Urinary bladder (tissue), 3 donors: ENCODE measurements around the gene CREG2.

DNA sequence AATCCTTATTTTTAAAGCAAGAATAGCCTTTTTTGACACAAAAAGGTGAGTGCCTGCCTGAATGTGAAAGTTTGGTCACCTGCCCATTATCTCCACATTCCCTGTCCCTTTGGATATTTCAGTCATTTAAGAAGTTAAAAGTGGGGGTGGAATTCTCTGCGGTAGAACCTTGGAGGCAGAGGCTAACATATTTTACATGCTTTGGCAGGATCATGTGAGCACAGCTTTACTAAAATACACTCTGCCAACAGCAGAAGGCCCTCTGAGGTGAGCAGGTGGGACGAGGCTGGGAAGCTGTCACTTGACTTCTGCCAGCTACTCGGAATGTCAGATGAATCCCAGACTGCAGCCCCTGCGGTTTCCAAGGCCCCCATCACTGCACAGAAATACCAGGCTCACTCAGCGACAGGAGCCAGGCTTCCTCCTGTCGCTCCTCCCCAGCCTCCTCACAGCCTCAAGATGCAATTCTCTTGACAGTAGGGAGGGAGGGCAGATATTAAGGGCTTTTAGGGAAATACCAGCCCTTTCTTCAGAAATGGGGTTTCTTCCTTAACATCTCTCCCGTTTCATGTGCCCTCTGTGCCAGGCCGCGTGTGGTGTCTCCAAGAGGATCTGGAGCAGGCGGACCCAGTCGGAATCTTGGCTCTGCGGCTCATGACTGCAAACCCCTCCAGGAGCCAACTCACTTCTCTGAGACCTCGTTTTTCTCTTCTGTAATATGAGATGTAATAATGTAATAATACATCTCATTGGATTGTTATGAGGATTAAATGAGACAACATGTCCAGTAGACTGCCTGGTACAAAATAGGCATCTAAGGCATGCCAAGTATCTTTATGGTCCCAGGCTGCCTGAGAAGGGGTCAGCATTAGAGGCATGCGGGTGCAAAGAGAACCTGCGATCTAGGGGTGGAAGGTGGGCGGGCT, 221.1 kb upstream of the REV1 start:
- PRO-cap = no peak
- RAMPAGE, long total RNA = no peak

DNA sequence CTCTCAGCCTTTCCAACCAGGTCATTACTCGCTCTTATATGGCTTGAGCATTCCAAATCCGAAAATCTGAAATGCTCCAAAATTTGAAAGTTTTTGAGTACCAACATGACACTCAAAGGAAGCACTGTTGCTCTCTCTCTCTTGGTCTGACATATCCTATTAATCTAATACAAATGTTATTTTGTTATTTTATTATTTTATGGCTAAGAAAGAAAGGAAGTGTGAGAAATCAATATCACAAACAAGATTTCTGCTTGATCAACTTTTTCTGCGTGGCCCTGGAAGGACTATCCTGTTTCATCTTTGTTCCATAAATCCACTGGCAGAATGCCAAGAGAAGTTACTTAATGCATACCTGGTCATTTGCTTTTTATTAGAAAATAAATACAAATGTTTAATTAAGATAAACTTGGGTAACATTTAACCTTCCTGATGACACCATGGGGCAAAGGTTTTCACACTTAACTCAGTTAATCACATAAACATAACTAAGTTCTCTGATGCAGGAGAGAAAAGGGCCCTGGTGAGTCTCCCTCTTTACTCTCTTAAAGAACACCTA, 203.4 kb downstream of the AFF3 start:
- PRO-cap = no peak
- RAMPAGE, long total RNA = no peak

DNA sequence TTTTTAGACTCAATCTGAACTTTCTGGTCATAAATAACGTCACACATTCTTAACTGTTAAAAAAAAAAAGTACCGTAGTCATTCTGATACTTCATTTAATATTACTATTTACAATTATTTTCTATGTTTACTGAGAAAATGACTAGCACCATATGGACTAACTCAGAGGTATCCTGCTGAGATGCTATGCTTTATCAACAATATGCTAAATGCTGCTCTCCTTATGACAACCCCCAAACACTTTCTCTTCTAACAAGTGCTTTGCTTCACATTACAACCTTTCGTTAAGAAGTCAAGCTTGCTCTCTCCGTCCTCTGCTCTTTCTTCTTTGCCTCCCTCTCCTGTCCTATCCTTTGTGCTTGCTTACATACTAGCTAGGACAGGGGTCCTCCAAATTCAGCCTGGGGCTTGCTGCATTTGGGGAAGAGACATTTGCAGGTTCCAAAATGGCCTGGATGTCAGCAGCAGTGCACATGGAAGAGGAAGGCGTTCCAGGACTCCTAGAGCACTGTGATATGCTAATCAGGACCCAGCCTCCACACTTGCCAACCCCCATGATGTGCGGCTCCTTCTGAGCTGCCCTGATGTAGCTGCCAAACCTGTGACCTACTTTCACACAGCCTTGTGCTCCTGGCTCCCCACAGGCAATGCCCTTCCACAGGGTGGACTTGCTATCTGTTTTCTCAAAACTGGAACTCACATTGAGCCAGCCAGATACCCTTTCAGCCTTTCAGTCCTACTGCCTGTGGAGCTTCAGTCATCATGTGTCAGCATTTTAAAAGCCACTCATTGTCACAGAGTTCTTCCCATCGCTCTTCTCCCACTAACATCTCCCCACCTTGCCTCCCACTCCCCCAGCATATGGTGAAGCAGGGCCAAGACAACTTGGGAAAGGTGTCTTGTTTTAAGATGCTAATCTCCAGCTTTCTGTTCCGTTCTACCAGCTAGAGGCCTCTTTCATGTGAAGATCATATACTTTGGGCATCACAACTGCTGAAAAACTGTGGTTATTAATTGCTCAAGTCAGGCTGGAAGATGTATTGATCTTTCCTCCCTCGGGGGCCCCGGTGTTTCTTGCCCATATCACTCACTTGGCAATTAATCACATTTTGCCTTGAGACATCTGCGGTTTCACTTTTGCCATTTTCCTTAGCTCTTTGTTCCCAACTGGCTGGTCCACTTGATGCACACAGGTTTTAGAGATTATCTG, 181.7 kb downstream of the AFF3 start:
- PRO-cap = no peak
- RAMPAGE, long total RNA = no peak

DNA sequence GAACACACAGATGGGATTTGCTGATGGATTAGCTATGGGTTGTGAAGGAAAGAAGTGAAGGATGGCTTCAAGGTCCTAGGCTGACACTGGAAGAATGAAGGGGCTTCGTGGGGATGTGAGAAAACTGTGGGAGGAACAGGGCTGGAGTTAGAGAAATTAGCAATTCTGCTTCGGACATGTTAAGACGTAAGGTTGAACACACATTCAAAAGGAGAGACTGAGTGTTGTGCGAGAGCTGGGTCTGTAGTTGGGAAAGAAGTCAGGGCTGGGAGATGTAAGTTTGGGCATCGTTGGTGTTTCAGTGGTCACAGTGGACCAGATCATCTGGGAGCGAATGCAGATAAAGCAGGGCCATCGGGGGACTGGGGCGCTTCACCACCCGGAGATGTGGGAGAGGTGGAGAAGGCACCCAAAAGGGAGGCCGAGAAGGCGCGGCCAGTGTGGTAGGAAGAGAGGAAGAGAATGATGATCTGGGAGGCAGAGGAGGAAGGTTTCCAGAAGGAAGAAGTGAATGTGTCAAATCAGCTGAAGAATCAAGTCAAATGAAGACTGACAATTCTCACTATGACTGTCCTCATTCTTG, 6.4 kb downstream of the AFF3 start:
- PRO-cap = no peak
- RAMPAGE, long total RNA = no peak

- PRO-cap = no peak
- RAMPAGE, long total RNA = no peak
Observed at GRCh38 chr2:100277861-100278293, 44.4 kb downstream of the LONRF2 start.

DNA sequence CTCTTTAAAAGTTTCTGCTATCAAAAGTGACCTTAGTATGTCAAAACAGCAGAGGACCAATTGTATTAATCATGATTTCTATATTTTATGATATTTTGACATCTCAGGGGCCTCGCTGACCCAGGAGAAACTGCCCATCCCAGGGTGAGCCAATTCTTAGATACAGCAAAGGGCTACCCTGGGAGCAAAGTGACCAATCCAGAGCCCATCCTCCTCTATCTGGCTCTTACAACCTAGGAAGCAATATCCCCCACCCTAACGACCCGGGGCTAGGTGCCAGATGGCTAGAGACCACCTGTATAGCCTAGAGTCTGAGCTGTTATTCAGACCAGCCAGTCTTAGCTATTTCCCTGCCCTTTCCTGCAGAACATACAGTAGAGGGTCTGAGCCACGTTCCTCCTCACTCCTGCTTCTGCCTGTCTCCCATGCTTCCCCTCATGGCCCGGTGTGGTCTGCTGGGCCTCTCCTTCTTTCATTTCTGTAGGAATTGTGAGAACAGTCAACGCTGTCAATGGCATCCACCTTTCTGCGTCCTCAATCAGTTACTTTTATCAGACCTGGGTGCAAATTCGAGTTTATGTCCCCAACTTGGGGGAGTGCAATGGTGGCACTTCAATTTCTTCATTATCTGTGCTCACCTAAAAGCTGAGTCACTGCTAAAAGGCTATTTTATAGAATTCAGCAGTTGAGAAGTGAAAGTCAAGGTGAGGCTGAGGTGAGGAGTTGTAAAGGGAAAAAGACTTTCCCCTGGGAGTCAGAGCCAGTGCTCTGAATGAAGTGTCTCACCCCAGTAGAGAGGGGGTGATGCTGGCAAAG, 42.6 kb downstream of the LONRF2 start:
- PRO-cap = no peak
- RAMPAGE, long total RNA = no peak

DNA sequence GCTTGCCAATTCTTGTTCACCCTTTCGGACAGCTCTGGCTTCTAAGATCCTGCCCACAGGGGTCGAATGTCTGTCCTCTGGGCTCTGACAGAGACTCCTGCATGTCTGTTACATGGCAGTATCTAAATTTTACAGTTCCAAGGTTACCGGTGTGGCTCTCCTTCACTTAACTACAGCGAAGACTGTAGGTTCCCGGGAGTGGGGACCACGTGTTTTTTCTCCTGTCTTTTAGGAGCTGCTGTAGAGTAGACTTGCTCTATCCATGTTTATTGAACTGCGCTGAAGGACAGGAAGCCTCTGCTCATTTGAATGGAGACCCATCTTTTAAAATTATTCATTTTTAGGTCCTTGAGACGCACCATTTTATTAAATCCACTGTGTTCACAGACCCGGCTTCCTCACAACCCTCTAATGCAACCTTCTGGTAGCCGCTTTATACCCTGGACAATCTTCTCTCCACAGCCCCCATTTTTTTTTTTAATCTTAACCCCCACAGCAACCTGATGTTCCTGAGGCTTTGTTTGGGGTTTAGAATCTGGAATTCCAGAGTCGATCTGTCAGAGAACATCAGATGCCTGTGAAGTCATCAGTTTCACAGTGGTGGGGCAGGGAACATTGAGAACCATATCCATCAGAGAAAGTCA, 20.3 kb downstream of the NPAS2 start:
- PRO-cap = no peak
- RAMPAGE, long total RNA = no peak

DNA sequence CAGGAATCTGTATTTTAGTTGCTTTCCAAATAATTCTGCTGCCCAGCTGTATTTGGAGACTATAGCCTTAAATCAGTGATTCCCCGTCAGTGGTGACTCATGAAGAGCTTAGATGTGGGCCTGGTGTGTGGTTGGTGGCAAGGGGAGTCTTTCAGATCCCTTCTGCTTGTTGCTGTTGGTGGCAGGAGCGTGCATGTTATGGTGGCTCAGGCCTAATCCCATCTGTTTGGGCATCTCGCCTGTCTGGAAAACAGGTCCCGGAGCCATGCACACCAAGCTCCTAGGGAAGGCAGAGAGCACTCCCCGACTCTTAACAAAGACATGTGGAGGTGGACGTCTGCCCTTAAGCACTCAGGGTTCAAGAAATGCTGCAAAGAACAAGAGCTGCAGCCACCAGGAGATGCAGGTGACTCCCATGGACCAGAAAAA, 56.6 kb downstream of the NPAS2 start:
- PRO-cap = no peak
- RAMPAGE, long total RNA = no peak

DNA sequence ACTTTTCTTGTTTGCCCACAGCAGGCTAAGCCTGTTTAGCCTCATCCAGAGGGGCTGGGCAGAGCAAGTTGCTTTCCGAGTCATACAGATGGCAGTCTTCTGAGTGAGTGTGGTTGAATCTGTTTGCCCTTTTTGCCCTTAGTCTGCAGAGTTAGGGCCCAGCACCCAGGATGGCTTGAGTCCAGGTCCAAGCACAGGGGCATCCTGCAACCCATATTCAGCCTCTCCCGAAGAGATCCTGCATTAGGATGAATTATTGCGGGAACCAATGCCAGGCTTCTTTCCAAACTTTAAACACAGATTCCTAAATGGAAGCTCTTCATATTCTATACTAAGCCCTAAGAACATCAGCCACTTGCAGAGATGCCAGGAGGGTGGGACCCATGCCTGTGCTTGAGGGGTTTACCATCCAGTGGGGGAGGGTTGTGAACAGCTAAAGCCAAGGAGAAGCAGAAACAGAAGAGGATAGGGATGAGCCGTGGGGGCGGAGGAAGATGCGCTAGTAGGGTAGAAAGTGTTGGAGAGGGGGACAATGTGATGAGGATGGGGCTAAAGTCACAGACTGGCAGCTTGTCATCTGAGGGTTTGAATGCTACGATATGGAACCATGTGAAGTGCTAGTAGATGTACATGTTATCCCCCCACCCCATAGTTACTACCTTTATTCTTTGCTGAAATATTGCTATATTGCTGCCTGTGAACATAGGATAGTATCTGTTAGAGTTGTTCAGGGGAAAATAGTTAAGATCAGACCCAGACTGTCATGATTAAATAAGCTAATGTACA, 68.2 kb downstream of the NPAS2 start:
- PRO-cap = no peak
- RAMPAGE, long total RNA = no peak

DNA sequence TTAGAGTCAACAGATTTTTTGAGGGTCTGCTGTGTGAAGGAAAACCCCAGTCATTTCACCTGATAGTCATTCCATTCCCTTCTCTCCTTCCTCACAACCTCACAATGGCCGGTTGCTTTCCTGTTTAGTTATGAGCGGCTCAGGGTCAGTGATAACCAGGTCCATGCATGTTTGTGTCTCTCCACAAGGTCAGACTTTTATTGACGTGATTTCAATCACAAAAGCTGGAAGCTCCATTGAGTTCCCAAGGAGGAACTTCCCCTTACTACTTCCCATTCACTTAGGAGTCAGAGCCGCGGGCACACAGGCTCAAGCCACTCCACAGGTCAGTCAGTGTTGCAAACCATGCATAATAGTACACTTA, 74.3 kb downstream of the NPAS2 start:
- PRO-cap = no peak
- RAMPAGE, long total RNA = no peak

- PRO-cap = no peak
- RAMPAGE, long total RNA = no peak
Observed at GRCh38 chr2:100935359-100936013, 66.6 kb upstream of the RPL31 start.

- PRO-cap = unidirectional peak, plus-strand start at chr2:100978850
- RAMPAGE, long total RNA = no peak
Observed at GRCh38 chr2:100978448-100979157, 23.5 kb upstream of the RPL31 start.

- PRO-cap = unidirectional peak, plus-strand start at chr2:100998434
- RAMPAGE, long total RNA = no peak
Observed at GRCh38 chr2:100998040-100998666, 3.9 kb upstream of the RPL31 start.

- PRO-cap = no peak
- RAMPAGE, long total RNA = no peak
Observed at GRCh38 chr2:101007284-101008536, 5.6 kb downstream of the RPL31 start.

DNA sequence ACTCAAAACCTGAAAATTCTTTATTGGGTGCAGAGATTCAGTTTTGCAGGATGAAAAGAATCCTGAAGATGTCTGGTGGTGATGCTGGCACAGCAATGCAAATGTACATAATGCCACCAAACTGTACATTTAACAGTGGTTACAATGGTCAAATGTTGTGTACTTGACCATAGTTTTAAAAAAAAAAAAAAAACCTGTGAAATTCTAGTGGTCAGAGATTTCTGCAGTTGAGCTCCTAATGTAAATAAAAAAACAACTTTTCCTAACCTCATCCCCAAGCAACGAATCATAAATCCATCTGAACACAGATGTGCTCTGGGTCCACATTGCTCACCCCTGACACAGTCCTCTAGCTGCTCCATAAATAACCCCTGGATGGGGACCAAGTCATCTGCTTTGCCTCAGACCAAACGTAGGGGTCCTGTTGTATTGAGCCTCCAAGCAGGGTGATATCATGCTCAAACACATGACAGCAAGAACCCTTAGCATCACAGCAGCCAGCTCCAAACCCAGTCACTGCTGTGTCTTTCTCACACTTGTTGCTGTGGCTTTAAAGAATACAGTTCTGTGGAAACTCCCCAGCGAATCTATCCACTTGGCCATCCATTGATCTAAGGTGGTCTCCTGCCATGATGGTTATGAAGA, 39.3 kb downstream of the TBC1D8 start:
- PRO-cap = no peak
- RAMPAGE, long total RNA = no peak

- PRO-cap = unidirectional peak, plus-strand start at chr2:101180193
- RAMPAGE, long total RNA = no peak
Observed at GRCh38 chr2:101180057-101180468, 28.9 kb upstream of the TBC1D8 start.

- PRO-cap = no peak
- RAMPAGE, long total RNA = no peak
Observed at GRCh38 chr2:101263679-101264199, 11.1 kb downstream of the CNOT11 start.

DNA sequence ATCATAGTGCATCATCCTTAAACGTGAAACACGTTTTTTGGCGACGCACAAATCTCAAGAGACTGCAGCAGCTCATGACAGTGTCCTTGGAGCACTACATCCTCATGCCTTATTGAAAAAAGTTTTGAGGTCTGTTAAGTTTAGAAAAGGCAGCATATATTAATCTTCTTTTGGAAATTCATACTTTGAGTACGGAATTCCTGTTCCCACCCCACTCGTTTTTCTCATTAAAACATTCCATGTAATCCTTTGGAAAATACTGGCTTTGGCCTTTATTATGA, 15.7 kb downstream of the CNOT11 start:
- PRO-cap = no peak
- RAMPAGE, long total RNA = no peak

DNA sequence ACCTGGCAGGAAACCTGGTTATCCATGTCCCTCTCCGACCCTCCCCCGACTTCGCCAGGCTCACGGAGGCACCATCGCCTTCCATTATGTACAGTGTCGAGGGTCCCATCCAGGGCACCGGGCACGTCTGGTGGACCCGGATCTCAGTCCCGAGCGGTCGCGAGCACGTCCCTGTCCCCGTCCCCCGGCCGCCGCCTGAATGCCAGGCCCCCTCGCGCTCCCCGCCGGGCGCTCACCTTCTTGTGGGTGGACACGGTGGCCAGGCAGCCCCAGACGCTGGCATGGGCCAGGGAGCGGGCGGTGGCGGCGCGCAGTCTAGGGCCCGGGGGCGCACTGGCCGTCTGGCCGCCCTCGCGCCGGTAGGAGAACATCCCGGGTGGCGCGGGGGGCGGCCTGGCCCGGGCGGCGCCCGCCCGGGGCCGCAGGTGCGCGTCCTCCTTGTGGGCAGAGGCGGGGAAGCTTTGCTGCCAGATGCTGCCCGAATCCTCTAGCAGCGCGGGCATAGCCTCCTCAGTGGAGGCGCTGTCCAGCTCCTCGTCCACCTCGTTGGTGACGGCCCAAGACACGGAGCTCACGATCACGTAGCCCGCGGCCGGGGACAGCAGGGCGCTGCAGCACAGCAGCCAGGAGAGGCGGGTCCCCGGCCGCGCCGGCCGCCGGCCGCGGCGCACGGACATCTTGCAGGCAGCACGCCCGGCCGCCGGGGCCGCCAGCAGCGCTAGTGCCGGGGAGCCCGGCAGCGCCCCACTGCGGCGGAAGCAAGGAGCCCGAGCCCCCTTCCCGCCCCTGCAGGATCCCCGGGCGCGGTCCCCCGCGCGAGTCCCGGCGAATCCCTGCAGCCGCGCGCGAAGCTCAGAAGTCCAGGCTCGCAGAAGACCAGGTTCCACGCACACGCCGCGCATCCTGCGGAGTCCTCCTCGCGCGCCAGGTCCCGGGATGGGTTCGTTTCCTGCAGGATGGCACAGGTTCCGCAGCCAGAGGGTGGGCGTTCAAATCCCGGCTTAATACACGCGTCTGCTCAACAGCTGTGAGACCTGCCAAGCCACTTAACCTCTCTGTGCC, at the start of gene CREG2:
Gene CREG2, minus strand, starts transcription at position 723 of the 1,062 bp plus-strand sequence.
- PRO-cap = no peak
- RAMPAGE, long total RNA = no peak

DNA sequence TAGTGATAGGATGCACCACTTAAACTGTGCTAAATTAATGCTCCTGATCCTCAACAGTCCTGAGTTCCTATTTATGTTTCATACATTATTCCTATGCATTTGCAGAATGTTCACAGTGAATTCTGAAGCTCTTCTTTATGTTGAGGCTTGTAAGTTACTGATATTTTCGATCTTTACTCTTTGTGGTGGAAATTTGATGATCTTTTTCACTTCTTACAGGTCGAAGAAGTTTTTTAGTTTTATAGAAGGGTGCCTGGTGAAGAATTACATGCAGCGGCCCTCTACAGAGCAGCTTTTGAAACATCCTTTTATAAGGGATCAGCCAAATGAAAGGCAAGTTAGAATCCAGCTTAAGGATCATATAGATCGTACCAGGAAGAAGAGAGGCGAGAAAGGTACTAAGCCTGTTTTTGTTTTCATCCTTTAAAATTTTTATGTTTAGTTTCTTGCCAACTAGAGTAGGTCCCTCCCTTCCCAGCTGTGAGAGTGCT, 142.1 kb downstream of the MAP4K4 start:
- PRO-cap = no peak
- RAMPAGE, long total RNA = no peak